LHCN-M2 (cell line): Measurements from ENCODE around the gene KCNH4.

- RAMPAGE, long total RNA: no peak
These were observed 3.4 kb downstream of the KRT19 start for GRCh38 chr17:41524723-41525081.

GRCh38 chr17:41691640-41691943 lies 2.9 kb downstream of the EIF1 start:
- RAMPAGE, long total RNA: no peak

GRCh38 chr17:41739433-41740317 lies 5.2 kb upstream of the HAP1 start:
- RAMPAGE, long total RNA: no peak

GRCh38 chr17:41885900-41886321 lies 20.7 kb upstream of the KLHL11 start:
- RAMPAGE, long total RNA: no peak

GRCh38 chr17:41907298-41907863 lies 11.4 kb downstream of the ACLY start:
- RAMPAGE, long total RNA: no peak

- RAMPAGE, long total RNA: no peak
These were observed 7.0 kb upstream of the CNP start for GRCh38 chr17:41959525-41959970.

GRCh38 chr17:41972120-41972716 lies 5.6 kb downstream of the CNP start:
- RAMPAGE, long total RNA: no peak

GRCh38 chr17:41972717-41973880 lies 6.5 kb downstream of the CNP start:
- RAMPAGE, long total RNA: no peak

DNA sequence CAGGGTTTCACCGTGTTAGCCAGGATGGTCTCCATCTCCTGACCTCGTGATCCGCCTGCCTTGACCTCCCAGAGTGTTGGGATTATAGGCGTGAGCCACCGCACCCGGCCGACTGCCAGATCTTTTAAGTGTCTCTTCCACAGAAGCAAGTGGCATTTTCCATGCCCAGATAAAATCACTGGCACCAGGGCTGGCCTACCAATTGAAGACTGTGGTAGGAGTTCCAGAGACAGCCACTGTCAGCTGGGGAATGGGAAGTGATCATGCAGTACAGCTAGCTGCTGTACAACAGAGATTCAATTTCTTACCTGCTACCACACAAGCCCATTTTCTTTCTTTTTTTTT lies 17.9 kb downstream of the CNP start:
- RAMPAGE, long total RNA: no peak

DNA sequence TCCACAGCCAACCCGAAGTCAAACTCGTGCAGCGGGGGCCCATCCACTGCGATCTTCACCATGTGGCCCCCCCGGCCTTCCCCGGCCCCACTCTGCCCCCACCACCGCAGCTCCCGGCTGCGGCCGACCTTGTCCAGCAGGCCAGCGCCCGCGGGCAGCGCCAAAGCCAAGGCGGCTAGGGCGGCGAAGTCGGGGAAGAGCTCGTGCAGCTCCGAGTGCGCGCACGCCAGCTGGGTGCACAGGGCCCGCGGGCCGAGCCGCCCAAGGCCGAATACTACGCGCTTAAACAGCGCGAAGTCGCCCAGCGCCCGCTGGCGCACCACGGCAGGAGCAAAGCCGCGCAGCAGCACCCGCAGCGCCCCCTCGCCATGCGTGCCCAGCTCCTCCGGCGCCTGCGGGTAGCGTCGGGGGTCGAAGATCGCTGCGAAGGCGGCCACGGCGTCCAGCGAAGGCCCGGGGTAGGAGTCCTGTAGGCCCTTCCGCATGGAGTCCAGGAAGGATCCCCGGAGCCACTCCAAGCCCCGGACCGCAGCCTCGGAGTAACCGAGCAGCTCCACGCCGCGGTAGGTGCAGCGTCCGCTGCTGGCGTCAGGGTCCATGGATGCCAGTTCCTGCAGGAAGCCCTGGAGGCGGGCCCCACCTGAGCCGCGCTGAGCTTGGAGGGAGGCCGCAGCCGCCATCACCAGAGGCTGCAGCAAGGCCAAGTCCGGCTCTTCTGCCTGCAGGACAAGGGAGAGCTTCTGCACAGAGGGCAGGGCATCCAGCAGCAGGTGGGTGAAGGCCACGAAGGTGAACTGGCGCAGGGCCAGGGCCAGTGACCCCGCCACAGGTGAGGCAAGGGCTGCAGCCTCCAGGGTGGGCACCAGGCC lies 10.4 kb downstream of the C17orf113 start:
- RAMPAGE, long total RNA: no peak

- RAMPAGE, long total RNA: no peak
These were observed 22.0 kb upstream of the C17orf113 start for GRCh38 chr17:42072248-42072863.

GRCh38 chr17:42180776-42181159 lies at the start of gene KCNH4:
Gene KCNH4 (minus strand): TSS chr17:42181142.
- RAMPAGE, long total RNA: no peak

- RAMPAGE, long total RNA: no peak
These were observed 3.8 kb downstream of the STAT5B start for GRCh38 chr17:42272091-42273174.

DNA sequence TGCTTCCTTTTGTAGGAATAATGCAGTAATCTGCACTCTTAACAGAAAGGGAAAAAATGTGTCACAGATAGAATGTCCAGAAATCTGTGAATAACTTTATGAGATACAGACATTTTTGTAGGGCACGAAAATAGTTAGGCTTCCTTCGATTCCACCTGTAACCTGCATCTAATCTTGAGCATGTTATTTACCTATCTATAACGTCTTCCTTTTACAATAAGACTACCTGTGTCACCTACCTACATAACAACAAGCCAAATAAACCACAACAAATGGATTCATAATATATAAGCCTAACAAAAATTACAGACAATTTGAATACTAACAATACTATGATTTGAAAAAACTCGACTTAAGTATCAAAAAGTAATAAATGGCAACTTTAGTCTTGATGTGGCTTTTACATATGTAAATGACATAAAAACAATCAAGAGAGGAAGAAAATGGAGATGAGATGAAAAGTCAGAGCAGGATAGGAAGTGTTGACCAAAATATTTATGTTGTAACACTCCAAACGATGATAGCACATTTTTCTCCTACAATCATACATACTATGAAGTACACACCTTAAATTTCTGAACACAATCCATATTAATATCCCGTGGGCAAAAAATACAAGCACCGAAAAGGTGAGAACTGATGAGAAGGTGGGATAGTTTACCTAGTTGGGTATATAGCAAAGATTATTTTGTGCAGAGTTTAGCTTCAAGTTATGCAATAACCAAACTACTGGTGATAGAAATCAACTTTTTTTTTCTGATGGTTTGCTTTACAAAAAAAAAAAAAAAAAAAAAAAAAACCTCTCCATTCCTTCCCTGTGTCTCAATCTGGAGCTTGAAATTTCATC lies 2.5 kb downstream of the STAT5B start:
- RAMPAGE, long total RNA: no peak

DNA sequence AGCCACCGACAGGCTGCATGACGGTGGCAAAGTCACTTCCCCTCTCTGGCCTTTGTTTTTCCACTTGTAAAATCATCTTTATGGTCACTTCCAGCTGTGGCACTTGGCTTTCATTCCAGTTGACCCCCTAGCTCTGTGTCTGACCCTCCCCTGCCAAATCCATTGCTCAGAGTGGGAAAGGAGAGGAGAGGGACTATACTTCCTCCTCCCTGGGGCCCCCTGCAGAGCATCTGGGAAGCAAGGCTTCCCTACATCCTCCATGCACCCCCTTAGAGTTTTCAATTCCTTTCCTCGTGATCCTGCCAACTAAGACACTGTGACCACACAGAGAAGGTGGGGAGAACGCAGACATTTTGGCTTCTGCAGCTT lies 1.5 kb upstream of the STAT5A start:
- RAMPAGE, long total RNA: no peak

GRCh38 chr17:42305760-42306749 lies 17.8 kb downstream of the STAT5A start:
- RAMPAGE, long total RNA: no peak

DNA sequence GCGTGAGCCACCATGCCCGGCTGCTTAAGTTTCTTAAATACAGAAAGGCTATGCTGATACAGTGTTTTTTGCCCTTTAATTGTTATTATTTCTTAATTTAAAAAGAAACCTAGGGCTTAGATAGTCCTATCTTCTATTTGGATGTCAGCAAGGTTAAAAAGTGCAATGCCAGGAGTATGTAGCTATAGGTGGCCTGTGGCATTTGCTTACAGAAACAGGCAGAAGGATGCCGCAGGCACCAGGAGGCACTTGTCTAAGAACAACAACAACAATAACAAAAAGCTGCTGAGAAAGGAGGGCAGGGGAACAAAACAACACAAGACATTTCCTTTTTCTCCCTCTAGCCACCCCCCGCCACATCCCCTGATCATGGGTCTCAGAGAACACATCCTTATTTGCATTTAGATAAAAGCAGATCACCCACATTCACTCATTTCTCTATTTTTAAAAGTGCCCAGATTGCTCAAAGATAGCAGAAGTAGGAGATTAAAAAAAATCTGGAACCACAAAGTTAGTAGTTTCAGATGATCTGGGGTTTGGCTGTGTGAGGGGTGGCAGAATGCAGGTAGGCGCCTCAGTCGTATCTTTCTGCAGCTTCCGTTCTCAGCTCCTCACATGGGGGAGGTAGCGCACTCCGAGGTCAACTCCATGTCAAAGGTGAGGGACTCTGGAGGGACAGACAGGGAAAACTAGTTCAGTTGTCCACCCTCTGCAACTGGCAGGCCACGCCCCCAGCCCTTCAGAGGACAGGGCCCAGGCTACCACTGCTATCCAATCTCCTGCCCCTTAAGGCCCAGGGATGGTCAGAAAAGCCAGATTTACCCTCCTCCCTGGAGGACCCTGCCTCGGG lies 27.1 kb downstream of the STAT5A start:
- RAMPAGE, long total RNA: no peak

DNA sequence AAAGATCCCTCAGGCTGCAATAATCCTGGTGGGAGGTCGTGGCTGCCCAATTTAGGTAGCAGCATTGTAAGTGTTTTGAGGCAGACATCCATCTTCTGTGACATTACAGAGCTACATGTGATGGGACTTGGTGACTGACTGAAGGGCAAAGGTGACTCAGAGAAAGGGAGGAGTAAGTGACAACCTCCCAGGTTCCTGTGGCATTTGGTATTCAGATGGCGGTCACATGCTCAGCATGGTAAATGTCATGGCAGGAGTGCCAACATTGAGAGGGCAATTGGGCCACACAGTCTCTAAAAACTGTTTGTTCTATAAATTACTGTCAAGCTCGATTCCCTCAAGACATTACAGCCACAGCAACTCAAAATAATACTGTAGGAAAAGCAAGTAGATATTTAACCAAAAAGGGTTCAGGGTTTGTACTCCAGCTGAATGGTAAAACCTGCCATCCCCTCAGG lies 26.4 kb downstream of the STAT3 start:
- RAMPAGE, long total RNA: no peak

- RAMPAGE, long total RNA: no peak
These were observed 25.6 kb downstream of the STAT3 start for GRCh38 chr17:42362316-42363284.

GRCh38 chr17:42421029-42421681 lies 1.9 kb downstream of the CAVIN1 start:
- RAMPAGE, long total RNA: no peak